Metastatic Pancreatic Carcinoma in the Ovary (tissue), 1 donor: ENCODE measurements around a stretch of chr12.

GRCh38 chr12:53197312-53198152, 9.5 kb downstream of the ITGB7 start:
- PRO-cap, result no peak

DNA sequence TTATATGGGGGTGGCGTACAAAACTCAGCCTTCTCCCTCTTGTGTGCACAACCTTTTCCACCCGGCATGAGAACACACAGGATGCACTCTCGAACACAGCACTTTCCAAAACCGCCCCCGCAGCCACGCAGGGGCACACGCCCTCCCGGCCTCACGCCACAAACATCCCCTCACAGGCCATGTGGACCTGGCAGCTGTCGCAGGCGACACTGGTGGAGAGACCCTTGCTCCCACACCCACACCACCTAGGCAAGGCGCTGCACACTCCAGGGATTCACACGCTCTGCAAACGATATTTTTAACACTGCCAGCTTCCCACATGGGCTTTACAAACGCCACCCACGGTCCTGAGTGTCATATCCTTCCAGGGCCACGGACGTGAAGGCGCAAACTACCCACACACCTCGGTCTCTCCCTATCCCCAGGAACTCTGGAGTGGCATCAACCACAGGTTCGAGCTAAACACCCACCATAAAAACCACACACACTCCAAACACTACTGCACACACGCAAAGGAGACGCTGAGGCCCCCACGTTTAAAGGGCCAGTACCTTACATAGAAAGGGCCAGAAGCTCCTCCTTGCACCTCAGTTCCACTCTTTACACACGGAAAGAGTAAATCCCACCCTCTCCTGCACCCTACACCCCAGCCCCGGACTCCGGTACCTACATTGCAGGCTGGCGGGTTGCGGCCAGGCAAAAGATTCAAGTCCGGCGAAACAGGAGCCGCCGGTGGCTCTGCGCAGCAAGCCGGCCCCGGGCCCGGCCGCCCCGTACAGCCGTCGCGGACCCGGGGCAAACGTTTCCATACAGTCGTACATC, 12.4 kb upstream of the ITGB7 start:
- PRO-cap, result no peak

- PRO-cap, result no peak
Observed at GRCh38 chr12:53453098-53453917, 1.4 kb downstream of the PCBP2 start.

- PRO-cap, result no peak
Observed at GRCh38 chr12:53462182-53463102, 10.5 kb downstream of the PCBP2 start.

- PRO-cap, result no peak
Observed at GRCh38 chr12:53471612-53472762, 20.1 kb downstream of the PCBP2 start.

DNA sequence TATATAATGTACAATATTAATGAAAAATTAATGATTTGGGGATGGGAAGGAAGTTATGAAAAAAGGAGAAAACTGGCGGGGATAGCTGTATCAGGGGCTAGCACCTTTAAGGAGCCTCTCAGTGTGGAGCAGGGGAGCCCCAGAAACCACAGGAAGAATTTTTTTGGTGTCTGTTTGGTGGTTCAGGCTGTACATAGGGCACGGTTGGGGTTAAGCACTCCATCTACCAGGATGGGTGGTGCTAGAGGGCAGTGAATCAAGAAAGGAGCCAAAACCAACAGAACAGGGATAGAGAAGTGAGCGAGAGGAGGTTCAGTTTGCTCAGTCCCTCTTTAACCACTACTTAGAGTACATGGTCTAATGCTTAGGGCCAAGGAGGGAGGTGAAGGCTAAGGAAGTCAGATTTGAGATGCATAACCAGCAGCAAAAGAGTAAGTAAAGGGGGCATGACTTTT, 6.4 kb upstream of the NPFF start:
- PRO-cap, result no peak

DNA sequence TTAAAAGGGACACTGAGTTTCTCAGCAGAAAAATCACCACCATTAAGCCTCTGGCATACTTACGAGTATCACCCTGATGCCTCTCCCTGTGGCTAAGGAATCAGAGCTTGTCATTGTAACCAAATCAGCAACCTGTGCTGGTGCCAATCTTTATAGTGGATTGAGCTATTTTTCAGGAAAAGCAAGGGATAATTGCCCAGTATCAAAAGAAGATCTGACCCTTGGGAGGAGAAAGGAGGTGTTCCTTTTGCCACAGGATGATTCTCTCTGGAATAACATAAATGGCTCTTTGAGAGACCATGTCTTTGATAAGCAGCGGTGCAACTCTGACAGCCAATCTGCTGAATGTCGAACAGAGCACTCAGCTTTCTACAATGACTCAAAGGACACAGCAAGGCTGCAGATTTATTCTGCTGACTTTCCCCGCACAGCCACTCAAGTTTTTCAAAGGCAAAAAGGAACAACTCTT, 34.7 kb downstream of the ATF7 start:
- PRO-cap, result no peak

DNA sequence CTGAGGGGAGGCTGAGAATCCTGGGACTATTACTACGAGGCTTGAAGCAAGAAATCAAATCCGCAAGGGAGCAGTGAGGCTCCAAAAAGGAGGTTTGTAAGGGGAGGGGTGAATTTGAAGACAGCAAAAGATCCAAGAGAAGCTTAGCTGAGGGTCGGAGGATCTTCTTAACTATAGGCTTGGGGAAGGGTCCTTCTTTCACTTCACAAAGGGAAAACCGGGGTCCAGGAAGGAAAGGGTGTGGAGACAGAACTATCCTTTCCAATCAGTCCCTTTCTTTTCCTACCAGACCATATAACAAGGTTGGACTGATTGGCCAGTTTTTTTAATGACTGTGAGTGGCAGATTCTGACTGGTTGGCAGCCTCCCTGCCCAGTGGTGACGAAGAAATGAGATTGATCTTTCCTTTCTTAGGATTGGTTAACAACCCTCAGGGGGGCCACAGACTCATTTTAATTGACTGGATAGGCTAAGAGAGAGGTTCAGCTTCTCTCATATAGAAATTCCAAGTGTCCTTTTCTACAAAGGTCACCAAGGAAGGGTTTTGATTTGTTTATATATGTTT, 2.8 kb upstream of the ATP5MC2 start:
- PRO-cap, result no peak

- PRO-cap, result bidirectional peak, plus-strand start at chr12:53738764, minus-strand start at chr12:53738642
Observed at GRCh38 chr12:53738478-53739515, 11.5 kb upstream of the CALCOCO1 start.

GRCh38 chr12:53754062-53754523, 26.8 kb upstream of the CALCOCO1 start:
- PRO-cap, result no peak

DNA sequence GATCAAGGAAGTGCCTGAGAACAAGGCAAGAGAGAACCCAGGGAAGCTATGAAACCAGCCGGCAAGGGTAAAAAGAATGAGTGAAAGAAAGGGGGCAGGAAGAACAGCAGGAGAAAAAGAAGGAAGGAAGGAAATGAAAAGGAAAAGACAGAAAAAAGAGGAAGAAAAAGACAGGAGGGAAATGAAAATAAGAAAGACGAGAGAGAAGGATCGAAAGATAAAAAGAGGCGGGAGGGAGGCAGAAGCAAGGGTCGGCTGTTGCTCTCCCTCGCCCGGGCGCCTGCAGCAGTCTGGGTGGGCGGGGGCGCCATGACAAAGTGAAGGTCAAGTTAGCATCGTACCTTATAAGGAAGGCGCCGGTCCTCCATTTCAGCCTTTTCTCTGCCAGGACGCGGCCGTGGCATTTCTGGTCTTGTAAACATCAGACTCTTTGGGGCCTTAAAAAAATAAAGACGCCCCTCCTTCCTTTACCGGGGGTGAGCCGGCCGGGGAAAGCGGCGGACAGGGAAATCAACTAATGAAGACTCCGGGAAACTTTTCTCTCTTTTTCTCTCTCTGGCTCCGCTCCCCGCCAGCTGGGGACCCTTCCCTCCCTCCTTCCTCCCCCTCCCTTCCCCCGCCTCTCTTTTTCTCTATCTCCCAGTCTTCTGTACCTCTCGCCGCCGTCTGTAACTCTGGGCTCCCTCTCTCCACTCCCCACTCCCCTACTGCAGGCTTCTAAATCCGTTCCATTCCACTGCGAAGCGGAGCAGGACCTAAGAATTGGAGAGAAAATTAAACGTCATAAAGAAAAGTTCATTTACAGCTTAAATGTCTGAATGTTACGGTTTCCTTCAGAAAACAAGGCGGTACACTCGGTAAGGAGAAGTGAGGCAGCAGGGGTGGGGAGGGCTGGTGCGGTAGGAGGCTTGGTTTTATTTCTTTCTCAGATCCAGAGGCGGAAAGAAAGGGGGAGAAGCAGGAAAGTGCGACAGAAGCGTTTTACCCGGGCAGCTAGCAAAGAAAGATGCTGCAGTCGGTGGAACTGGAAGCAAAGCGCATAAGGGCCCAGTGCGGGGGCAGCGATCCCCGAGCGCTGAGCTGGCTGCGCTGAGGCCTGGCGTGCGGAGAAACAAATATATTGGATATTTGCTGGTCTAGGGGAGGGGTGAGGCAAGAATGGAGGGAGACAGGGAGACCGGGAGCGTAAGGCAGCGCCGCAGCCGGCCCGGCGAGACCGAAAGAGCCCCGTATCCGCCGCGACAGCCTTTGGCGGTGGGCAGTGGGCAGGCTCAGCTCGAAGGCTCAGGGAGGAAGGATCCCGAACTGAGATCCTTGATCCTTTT, 6.8 kb upstream of the HOXC11 start:
- PRO-cap, result no peak

- PRO-cap, result no peak
Observed at GRCh38 chr12:54004825-54005158, 4.0 kb upstream of the HOXC8 start.

GRCh38 chr12:54005169-54005897, 3.5 kb upstream of the HOXC8 start:
- PRO-cap, result bidirectional peak, plus-strand start at chr12:54005603, minus-strand start at chr12:54005336

GRCh38 chr12:54036873-54037358, 4.1 kb downstream of the HOXC5 start:
- PRO-cap, result no peak

DNA sequence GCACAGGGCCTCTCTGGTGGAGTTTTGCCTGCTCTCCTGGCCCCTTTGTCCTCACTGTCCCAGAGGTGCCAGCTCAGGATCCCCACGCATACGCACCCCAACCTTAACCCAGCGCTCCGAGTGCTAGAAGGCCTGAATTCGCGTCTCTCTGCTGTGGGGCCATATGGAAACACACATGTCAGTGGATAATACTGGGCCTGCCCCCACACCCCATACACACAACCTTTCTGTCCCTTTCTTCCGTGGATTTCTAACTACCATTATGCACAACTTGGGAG, 54.8 kb downstream of the SMUG1 start:
- PRO-cap, result no peak

- PRO-cap, result no peak
Observed at GRCh38 chr12:54141474-54142531, 47.0 kb downstream of the SMUG1 start.

GRCh38 chr12:54174848-54175545, 13.8 kb downstream of the SMUG1 start:
- PRO-cap, result no peak

DNA sequence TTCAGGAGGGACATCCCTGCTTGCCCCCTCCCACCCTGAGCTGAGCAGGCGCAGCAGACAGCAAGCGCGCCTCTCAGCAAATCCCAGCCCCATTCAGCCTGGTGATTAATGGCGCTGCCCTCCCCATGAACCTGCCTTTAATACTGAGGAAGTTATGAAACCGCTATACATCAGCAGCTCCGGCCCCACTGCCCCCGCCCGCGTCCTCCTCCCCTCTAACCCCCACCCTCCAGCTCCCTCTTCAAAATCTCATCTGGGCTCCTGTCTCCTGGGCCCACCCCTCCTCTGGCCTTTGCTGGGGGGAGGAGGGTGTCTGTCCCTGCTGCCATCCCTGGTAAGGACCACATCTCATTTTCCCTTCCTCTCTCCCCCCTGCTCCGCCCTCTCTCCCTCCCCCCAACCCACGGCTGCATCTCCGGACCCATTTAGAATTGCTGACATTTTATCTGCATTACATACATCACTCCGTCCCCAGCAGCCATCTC, 7.1 kb upstream of the SMUG1 start:
- PRO-cap, result no peak

- PRO-cap, result no peak
Observed at GRCh38 chr12:54258290-54258848, 21.6 kb downstream of the CBX5 start.

DNA sequence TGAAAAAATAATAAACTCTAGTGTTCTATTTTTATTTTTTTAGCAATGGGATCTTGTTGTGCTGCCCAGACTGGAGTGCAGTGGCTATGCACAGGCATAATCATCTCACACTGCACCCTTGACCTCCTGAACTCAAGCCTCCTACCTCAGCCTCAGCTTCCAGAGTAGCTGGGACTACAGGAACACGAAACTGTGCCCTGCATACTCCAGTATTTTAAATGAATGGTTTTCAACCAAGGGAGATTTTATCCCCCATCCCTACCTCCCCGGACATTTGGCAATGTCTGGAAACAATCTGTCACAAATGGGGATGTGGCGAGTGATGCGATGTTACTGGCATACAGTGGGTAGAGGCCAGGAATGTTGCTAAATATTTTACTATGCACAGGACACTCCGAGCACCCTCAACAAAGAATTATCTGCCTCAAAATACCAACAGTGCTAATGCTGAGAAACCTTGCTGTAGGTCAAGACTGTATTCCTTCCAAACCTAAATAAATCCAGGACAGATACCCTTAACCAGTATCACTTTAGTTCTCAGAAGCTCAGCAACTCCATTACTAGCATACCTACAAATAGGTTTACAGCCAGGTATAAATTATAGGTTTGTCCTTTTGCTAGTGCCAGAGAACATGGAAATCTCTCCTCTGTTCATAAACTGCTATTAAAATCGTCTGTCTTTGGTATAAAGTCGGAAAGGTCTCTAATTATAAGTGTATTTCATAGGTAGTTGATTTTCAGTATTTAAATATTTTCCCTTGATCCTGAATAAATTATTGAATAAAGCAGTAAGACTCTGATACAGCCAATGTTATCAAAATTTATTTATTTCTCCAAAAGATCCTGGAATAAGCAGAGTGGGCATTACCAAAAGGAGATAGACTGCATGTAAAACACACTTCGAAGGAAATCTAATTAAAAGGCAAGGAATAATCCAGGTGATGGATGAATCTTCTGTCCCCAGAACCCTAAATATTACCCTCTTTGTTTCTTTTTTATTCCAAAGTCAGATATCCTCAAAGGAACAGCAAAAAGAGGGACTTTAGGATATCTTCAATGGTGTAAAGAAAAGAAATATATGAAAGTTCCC, 1.8 kb downstream of the CBX5 start:
- PRO-cap, result no peak